Glomerular endothelial cell (primary cell): ENCODE measurements around the gene SOCS2.

GRCh38 chr12:93374371-93374901, 3.3 kb upstream of the NUDT4 start:
- RAMPAGE, long total RNA: no peak

GRCh38 chr12:93380376-93381420, 3.0 kb downstream of the NUDT4 start:
- RAMPAGE, long total RNA: no peak

GRCh38 chr12:93501670-93502515, 34.6 kb downstream of the MRPL42 start:
- RAMPAGE, long total RNA: no peak

DNA sequence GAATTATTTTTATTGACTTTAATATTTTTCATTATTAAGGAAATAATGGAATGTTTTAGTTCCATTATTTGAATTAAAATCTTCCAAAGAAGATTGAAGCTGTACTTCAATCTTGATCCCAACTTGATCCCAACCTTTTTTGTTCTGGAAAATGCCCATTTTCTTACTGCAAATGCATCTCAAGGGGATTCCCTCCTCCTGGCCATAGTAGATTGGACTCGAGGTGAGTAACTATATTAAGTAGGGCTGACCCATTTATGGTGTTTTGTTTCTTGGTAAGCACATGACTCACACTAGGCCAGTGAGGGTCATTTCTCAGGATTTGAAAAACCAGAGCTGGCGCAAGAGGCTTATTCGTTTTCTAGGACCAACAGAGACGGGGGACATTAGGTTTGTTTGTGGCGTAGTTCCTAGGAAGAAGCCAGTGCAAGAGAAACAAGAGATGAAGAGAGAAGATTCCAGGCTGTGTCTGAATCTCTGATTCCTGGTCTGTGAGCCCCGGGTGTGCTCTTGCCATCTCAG, 51.4 kb downstream of the MRPL42 start:
- RAMPAGE, long total RNA: no peak

DNA sequence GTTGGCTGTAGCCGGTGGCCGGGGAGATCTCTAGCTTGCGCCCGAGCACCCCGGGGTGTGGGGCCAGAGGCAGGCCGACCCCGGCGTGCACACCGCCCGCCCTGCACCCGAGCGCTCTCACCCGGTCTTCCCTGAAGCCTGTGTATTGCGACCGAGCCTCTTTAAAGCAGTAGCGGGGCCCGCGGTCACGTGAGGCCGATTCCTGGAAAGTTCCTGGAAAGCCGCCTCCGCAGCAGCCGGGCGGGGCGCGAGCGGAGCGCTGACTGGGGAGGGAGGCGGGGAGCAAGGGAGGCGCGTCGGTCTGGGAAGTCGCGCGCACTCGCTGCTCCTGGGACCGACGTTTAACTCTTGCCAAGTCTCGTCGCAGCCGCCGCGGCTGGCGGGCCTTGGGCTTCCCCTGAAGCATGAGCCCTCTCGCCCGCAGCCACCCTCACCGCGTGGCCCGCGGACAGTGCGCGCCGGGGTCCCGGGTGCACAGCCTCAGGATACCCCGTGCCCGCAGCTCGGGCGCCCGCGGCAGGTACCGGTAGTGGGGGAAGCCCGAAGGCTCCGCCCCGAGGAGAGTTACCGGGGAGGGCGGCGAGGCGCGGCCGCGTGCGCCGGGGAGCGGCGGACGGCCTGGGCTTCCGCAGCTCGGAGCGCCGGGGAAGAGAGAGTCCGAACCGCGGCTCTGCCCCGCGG, 1.6 kb upstream of the SOCS2 start:
- RAMPAGE, long total RNA: start-site peak on the plus strand centred at position 332 of the sequence, 40 bp wide, 18 and 53 reads in 2 replicates

GRCh38 chr12:93572255-93573076, at the start of gene SOCS2:
TSS of gene SOCS2 (plus strand) at chr12:93572675.
- RAMPAGE, long total RNA: start-site peak on the plus strand at chr12:93572670-93572702, 29 and 24 reads in 2 replicates

GRCh38 chr12:93592231-93592582, 19.7 kb downstream of the SOCS2 start:
- RAMPAGE, long total RNA: no peak

GRCh38 chr12:93662920-93663829, 14.0 kb upstream of the CRADD start:
- RAMPAGE, long total RNA: no peak

GRCh38 chr12:93692677-93693435, 15.7 kb downstream of the CRADD start:
- RAMPAGE, long total RNA: no peak

DNA sequence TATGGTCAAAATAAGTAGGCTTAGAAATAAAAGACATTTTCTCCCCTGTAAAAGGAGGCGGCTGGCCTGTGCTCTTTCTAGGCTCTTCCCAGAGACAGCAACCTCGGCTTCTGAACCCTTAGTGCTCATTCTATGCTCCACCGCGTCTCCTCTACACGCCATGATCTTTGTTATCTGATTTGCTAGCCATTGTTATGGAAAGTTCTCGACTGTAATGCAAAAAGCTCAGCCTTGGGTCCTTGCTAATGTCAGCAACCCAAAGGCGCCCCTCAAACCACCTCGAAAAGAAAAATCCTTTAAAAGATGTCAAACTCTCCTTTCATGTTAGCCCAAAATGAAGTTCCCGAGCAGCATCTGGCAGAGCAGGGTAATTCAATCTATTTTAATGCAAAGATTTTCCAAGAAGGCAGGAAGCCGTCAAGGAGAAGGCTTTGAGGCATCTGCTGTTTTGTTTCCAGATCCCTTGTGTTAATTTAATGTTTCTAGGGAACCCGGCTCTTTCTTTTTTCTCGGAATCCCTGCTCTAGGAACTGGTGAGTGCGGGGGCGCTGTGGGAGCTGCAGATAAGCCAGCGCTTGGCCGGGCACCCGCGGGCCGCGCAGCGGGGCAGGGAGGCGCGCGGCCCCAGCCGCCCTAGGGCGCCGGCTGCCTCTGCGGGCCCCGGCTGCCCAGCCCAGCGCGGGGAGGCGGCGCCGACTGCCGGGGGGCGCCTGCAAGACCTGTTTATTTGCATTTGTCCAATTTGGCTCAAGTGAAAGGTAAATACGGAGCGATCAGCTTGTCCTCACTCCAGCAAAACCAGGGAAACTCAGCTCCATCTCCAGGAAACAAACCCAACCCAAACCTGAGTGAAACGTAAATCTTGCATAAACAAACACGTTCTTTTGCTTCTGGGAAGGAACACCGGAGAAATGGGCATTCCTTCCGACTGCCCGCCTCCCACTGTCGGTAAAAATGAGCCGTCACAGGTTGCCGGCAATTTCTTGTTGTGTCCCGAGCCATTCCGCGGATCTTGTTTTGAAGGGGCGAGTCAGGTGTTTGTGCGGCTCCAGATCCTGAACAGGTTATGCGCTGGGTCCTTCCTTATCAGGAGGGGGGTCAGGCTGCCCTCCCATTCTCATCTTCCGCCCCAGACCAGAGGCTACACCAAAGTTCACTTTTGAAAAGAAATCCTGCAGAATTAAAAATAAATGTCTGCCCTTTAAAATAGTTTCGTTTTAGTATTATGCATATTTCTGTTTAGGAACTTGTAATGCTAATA, 65.1 kb downstream of the CRADD start:
- RAMPAGE, long total RNA: no peak

DNA sequence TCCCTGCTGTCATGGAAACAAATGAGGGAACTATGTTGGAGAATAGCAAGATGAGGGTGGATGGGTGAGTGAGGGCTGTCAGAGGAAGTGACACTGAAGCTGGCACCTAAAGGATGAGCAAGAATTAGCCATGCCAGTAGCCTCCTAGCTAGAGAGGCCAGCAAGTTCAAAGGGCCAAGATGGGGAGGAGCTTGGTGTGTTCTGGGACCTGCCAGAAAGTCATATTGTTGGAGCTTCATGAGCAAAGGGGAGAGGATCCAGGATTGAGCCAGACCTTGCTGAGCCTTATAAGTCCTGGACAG, 71.9 kb downstream of the CRADD start:
- RAMPAGE, long total RNA: no peak

GRCh38 chr12:93752276-93753133, 75.3 kb downstream of the CRADD start:
- RAMPAGE, long total RNA: no peak

DNA sequence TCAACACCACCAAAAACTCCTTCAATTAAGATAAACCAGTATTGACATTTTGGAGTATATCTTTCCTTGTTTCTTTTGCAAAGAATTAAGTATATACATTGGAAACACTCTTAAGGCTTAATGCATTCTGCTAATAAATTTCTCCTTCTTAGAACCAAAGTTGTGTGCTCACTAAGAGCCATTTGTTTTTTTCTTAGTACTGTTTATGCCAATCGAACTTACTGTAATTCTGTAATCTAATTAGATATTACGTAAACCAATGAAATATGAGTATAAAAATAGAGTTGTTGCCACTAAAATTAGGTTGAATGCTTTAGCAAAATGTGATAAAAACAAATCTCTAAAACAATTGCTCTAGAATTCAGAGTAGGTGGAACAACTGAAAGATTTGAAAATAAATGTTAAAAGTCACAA, 90.7 kb downstream of the CRADD start:
- RAMPAGE, long total RNA: no peak

- RAMPAGE, long total RNA: no peak
Measured at GRCh38 chr12:93775114-93775606, 98.0 kb downstream of the CRADD start.

DNA sequence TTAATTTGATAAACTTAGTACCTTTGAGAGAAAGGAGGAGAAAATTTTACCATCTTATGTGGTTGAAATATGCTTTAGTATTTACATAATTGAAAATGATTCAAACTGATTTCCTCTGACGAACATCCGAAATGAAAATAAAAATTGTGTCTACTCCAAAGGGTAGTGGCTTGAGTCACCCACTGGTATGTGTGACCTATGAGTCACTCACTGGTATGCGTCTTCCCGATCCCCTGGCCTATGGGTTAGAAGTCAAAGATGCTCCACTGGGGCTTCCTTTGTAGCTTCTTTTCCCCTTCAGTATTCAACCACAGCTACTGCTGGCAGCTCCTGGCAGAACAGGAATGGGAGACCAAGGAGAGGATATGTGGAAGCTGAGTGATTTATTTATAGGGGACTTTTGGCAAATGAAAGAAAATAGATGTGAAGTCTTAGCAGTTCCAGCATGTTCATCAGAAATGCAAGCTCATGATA, 108.1 kb downstream of the CRADD start:
- RAMPAGE, long total RNA: no peak

DNA sequence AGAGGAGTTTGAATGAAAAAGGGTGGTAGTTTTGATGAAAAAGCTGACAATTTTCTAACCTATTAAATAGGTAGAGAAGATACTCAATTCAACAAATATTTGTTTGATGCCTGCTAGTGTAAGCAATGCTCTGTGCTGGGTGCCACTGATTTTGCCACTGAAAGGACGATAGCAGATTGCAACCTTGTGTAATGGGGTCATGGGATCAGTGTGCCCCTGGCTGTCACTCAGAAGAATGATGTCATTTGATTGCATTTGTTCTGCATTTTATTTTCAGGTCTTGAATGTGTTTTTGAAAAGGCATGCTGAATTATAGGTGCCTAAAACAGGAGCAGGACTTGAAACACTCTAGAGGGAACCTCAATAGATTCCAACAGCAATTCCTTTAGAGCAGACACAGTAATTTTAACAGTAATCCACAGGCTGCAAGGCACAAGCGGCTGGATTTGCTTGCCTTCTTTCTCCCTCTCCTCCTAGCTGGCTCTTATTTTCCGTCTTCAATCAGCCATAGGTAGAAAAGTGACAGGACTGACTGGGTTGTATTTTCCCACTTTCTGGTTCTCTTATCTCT, 4.0 kb downstream of the PLXNC1 start:
- RAMPAGE, long total RNA: no peak

GRCh38 chr12:94167928-94168484, 19.6 kb downstream of the PLXNC1 start:
- RAMPAGE, long total RNA: no peak

DNA sequence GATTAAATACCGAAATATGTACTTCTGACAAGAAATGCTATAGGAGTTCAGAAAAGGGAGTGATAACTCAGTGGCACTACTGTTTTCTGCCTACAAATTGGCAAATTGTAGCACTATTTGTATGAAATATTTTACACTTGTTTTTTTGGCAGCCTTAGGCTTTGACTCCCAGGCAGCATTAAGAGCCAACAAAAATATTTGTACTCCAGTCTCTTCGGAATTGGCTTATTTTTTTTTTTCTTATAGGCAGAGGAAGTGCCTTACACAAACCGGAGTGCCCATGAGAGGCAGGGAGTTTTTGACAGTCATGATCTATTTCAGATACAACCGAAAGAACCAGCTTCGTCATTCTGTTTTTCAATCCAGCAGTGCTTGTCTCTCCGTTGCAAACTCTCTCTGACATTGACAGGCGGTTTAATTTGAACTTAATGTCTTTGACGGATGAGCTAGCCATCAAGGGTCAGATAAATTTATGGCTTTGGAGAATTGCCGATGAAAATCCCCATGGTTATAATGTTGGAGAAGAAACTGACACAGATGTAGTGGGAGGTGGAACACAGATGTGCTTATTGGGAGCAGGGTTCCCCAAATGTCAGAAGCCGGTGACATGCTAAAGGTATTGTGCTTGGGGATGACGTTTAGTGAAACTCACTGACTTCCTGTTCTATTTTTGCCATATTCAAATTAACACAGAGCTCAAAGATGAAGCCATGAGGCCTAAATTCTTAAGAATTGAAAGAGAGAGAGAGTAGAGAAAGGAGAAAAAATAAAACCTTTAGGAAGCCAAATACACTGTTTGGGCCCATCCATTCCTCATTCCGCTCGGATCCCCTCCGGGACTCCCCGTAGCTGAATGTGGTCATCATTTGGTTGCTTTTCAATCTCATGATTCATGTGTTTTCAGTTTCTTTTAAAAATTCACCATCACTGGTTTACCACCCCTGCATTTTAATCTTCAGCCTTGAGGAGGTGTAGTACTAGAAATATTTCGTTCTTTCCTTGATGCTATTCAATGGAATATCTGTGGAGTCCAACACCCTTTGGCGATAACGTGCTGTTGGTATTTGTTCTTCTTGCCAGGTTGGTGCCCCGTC, 59.7 kb downstream of the PLXNC1 start:
- RAMPAGE, long total RNA: no peak

DNA sequence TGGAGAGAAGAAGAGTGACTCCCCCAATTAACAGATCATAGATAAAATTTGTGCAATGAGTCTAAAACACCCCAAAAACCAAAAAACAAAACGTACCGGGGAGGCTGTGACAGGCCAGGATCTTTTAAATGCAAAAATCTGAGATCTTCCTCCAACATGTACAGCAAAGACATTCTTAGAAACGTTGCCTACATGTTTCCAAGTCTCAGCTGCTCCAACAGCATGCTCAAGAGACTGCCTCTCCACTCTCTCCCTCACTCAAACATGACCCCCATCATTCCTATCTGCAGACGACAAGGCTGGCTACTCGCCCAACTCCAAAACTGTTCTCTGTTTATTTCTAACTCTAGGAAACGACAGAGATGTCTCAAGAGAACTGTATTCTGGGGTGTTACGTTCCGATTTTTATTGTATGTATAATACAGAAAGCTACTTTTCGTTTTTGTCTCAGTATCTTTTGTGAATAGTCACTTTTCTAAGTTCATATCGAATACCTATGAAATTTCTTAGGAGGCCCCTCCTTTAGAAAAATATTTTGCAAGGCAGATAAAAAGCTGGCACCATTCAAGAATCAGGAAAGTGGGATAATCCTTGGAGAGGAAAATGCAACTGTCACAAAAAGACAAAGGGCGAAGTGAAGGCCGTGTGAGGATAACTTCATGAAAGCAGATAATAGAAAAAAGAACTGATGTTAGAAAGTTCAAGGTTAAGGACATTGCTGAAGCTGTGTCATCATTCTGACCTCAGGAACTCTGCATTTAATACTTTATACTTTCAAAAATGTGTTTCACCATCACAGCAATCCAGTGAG, 57.7 kb upstream of the TMCC3 start:
- RAMPAGE, long total RNA: no peak

GRCh38 chr12:94818015-94818495, 167.7 kb upstream of the TMCC3 start:
- RAMPAGE, long total RNA: no peak